IMR-90 (cell line): ENCODE measurements around the genes RRAS, IZUMO2 and ACP4.

- RRBS: no CpG with 5 or more reads among the region's 6 CpGs
CAGE:
- cytosol, long polyA plus RNA: no peak
- long polyA plus RNA: no peak
- nucleus, long polyA plus RNA: no peak
These were observed 10.6 kb downstream of the RRAS start for GRCh38 chr19:49629298-49629792.

- RRBS: 2% methylated on average over 25 of the region's 77 CpGs
CAGE:
- cytosol, long polyA plus RNA: start-site peak on the minus strand at chr19:49640007-49640204, 1,171 and 2,180 reads in 2 replicates
- long polyA plus RNA: start-site peak on the minus strand at chr19:49640008-49640204, 886 and 1,250 reads in 2 replicates
- nucleus, long polyA plus RNA: start-site peak on the minus strand at chr19:49640095-49640204, 564 and 680 reads in 2 replicates
These were observed at the start of gene RRAS for GRCh38 chr19:49639831-49641043. Gene RRAS (minus strand): TSS chr19:49640143.

- RRBS: no CpG with 5 or more reads among the region's 9 CpGs
CAGE:
- cytosol, long polyA plus RNA: no peak
- long polyA plus RNA: no peak
- nucleus, long polyA plus RNA: no peak
These were observed 1.3 kb downstream of the AP2A1 start for GRCh38 chr19:49768100-49768570.

GRCh38 chr19:49771648-49772143 is 4.9 kb downstream of the AP2A1 start:
- RRBS: no CpG with 5 or more reads among the region's 13 CpGs
CAGE:
- cytosol, long polyA plus RNA: no peak
- long polyA plus RNA: no peak
- nucleus, long polyA plus RNA: no peak

GRCh38 chr19:49819991-49820719 is 2.1 kb downstream of the MED25 start:
- RRBS: no CpG with 5 or more reads among the region's 10 CpGs
CAGE:
- cytosol, long polyA plus RNA: no peak
- long polyA plus RNA: no peak
- nucleus, long polyA plus RNA: no peak

DNA sequence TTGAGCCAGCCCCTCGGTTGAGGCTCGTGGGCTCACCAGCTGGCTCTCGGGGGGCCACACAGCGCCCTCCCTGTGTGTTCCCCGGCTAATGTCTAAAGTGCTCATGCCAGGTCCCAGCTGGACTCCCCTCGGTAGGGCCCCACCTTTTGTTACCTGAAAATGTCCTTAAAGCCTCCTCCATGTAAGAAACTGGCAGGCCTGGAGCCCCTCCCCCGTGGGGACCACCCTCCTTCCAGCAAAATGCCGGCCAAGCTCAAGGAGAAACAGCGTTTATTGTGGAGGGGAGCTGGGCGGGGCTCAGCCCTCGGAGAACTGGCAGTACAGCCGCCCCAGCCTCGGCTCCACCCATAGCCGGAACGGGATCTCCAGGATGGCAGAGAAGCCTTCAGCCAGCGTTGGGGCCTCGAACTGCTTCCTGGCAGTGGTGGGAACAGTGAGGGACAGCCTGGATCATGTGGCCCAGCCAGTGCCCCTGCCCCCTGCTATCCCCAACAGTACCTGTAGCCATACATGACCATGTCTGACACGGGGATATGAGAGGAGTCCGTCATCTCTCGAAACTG is 6.3 kb downstream of the PNKP start:
- RRBS: 52% methylated on average over 3 of the region's 20 CpGs
CAGE:
- cytosol, long polyA plus RNA: no peak
- long polyA plus RNA: no peak
- nucleus, long polyA plus RNA: no peak

DNA sequence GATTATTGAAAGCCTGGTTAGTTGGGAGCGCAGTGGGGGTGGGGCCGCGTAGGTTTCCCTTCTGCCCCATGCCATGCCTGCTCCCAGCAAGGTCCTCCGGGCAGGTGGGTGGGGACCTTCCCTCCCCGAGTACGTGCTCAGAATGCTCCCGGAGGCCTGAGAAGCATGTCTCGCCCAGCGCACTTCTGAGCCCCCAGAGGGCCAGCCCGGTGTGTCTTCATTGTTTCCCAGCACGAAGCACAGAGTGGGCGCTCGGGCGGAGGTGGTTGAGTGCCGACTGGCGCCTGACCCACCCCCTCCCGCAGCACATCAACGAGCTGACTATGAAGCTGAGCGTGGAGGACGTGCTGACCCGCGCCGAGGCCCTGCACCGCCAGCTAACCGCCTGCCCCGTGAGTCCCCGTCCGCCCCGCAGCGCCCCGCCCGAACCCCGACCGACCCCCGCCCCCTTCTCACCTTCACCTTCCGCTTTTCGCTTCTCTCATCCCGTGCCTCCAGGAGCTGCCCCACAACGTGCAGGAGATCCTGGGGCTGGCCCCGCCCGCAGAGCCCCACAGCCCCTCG is 8.7 kb downstream of the IL4I1 start:
- RRBS: 58% methylated on average over 7 of the region's 42 CpGs
CAGE:
- cytosol, long polyA plus RNA: no peak
- long polyA plus RNA: no peak
- nucleus, long polyA plus RNA: no peak

DNA sequence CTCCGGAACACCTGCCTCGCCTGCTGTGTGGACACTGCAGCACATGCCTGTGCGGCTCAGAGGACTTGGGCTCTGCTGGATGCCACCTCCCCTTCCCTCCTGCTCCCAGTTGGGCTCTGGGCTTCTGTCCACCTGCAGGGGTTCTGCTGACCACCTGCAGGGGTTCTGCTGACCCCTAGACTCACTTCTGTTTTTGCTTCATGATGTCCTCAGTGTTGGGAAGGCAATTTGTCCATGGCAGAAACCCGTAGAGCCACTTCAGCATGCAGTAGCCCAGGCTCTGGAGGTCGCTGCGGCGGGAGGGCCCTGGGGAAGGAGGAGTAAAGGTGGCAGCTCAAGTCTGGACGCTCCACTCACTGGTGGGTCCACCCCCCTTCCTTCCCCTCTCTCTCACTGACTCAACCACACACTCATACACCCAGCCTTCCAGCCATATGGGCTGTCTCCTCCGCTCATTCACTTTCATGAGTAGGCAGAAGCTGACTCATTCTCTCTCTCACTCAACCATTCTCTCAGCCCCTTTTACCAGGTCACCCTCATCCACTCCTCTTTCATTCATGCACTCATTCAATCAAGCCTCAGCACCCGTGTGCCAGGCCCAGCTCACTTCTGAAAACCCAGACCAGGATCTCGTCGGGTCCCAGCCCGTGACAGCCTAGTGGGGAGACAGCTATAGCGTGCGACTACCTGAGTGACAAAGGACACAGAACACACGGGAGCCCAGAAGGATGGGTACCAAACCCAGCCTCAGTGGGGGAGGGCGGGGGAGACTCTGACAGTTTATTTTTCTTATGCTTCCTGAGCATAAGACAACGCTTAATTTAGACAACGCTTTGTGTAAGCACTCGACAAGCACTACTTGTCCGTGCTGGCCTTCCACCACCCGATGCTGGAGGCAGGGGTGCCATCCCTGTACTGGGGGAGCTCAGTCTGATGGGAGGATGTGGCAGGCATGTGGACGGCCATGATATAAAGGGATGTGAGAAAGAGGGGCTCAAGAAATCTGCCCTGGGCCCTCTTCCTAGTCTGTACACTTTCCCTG is 27.5 kb upstream of the SIGLEC11 start:
- RRBS: no CpG with 5 or more reads among the region's 23 CpGs
CAGE:
- cytosol, long polyA plus RNA: no peak
- long polyA plus RNA: no peak
- nucleus, long polyA plus RNA: no peak

DNA sequence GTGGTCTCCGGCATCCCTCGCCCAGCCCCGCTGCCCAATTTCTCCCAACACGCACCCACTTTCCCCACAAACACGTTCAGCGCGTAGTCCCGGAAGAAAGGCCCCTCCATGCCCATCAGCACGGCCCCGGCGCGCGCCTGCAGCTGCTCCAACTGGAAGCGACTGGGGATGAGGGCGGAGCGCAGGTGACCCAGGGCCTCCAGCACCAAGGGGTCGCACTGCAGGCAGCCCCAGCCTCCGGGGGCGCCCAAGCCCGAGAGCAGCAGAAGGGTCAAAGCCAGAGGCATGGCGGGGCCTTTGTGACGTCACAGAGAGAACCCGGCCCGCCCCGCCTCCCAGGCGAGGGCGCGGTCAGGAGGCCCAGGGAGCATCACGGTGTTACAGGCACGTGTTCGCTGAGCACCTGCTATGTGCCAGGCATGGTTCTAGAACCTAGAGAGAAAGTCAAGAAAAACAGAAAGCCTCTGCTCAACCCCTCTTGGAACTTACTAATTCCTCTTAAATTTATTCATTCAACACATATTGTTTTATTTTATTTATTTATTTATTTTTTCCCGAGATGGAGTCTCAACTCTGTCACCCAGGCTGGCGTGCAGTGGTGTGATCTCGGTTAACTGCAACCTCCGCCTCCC is at the start of gene IZUMO2:
IZUMO2 (minus strand) TSS at position 374 of the 632 bp plus-strand sequence.
- RRBS: 25% methylated on average over 20 of the region's 35 CpGs
CAGE:
- cytosol, long polyA plus RNA: no peak
- long polyA plus RNA: no peak
- nucleus, long polyA plus RNA: no peak

- RRBS: no CpG with 5 or more reads among the region's 21 CpGs
CAGE:
- cytosol, long polyA plus RNA: no peak
- long polyA plus RNA: no peak
- nucleus, long polyA plus RNA: no peak
These were observed 4.3 kb upstream of the IZUMO2 start for GRCh38 chr19:50167209-50167879.

- RRBS: 12% methylated on average over 6 of the region's 26 CpGs
CAGE:
- cytosol, long polyA plus RNA: no peak
- long polyA plus RNA: no peak
- nucleus, long polyA plus RNA: no peak
These were observed 62.3 kb downstream of the KCNC3 start for GRCh38 chr19:50266732-50267479.

GRCh38 chr19:50313946-50314829 is 15.0 kb downstream of the KCNC3 start:
- RRBS: under 1% methylated on average over 5 of the region's 25 CpGs
CAGE:
- cytosol, long polyA plus RNA: no peak
- long polyA plus RNA: no peak
- nucleus, long polyA plus RNA: no peak

- RRBS: no CpG with 5 or more reads among the region's 3 CpGs
CAGE:
- cytosol, long polyA plus RNA: no peak
- long polyA plus RNA: no peak
- nucleus, long polyA plus RNA: no peak
These were observed 11.8 kb upstream of the KCNC3 start for GRCh38 chr19:50341029-50341272.

GRCh38 chr19:50497940-50498515 is 13.0 kb downstream of the JOSD2 start:
- RRBS: no CpG with 5 or more reads among the region's 2 CpGs
CAGE:
- cytosol, long polyA plus RNA: no peak
- long polyA plus RNA: no peak
- nucleus, long polyA plus RNA: no peak

DNA sequence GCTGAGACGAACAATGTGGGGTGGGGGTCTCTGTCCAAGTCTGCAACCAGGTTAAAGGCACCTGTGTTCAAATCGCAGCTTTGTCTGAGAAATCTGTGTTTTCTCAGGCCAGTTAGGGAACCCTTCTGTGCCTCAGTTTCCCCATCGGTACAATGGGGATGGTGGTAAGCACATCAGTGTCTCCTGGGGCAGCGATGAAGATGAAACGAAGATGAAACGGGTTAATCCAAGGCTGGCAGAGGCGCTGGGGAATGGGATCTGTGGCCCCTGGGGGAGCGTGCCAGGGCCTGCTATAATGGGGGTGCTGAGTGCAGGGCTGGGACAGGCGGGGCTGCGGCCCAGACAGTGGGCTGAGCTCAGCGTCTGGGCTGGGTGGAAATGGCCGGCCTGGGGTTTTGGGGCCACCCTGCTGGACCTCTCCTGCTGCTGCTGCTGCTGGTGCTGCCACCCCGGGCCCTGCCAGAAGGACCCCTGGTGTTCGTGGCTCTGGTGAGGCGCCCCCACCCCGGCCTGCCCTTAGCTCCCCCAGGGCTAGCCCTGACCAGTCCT is at the start of gene ACP4:
ACP4 (plus strand) TSS at position 379 of the 549 bp plus-strand sequence.
- RRBS: 75% methylated on average over 5 of the region's 16 CpGs
CAGE:
- cytosol, long polyA plus RNA: no peak
- long polyA plus RNA: no peak
- nucleus, long polyA plus RNA: no peak

- RRBS: no CpG with 5 or more reads among the region's 13 CpGs
CAGE:
- cytosol, long polyA plus RNA: no peak
- long polyA plus RNA: no peak
- nucleus, long polyA plus RNA: no peak
These were observed 3.1 kb downstream of the ACP4 start for GRCh38 chr19:50793285-50793845.

- RRBS: 3% methylated on average over 11 of the region's 38 CpGs
CAGE:
- cytosol, long polyA plus RNA: no peak
- long polyA plus RNA: no peak
- nucleus, long polyA plus RNA: no peak
These were observed 5.1 kb downstream of the KLK1 start for GRCh38 chr19:50818221-50819245.

DNA sequence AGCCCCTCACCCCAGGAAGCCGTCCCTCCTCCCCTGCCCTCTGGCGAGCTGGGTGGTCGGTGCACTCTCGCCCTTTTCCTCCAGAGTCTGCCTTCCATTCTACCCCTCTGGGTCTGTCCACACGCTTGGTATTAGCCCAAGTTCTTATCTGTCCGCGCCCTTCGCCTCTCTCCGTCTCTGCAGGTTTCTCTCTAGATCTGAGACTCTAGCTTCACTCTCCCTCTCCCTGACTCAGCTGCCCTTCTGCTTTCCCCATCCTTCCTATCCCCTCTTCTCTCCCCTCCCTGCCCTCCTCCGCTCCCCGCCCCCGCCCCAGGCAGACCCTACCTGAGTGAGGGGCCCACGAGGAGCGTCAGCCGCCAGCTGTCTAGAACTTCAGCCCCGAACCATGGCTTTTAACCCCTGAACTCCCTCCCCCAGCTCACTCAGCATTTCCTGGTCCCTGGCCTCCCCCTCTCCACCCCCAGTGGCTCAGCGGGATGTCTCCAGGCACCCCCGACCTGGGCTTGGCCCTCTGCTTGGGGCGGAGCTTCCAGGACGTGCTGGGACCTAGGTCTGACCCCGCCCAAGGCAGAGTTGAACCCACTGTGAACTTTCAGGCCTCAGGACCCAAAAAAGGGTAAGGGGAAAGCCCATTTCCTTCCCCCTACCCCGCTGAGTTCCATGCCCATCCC is 556 bp upstream of the KLK13 start:
- RRBS: no CpG with 5 or more reads among the region's 22 CpGs
CAGE:
- cytosol, long polyA plus RNA: no peak
- long polyA plus RNA: no peak
- nucleus, long polyA plus RNA: no peak

DNA sequence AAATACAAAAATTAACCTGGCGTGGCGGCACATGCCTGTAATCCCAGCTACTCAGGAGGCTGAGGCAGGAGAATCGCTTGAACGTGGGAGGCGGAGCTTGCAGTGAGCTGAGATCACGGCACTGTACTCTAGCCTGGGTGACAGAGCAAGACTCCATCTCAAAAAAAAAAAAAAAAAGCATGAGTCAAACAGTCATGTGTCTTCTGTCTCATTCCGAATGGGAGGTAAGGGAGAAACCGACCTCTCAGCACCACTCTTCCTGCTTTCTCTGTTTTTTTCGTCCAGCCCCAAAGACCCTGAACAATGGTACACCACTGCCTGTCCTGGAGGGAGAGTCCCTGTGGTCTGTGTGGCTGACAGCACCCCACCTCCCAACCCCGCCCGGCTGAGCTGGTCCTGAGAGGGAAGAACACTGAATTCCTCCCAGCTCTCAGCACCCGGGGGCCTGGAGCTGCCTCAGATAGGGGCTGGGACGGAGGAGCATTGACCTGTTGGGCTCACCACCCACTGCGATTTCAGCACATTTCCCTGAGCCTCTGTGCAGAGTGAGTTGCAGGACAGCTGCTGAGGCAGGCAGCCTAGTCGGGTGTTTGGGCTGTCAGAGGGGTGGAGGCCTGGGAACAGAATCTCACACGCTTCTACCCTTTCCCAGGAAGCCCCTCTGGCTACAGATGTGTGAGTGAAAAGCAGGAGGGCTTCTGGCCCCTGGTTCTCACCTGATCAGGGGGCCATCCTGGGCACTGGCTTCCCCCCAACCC is 2.1 kb upstream of the SIGLEC9 start:
- RRBS: no CpG with 5 or more reads among the region's 16 CpGs
CAGE:
- cytosol, long polyA plus RNA: no peak
- long polyA plus RNA: no peak
- nucleus, long polyA plus RNA: no peak

DNA sequence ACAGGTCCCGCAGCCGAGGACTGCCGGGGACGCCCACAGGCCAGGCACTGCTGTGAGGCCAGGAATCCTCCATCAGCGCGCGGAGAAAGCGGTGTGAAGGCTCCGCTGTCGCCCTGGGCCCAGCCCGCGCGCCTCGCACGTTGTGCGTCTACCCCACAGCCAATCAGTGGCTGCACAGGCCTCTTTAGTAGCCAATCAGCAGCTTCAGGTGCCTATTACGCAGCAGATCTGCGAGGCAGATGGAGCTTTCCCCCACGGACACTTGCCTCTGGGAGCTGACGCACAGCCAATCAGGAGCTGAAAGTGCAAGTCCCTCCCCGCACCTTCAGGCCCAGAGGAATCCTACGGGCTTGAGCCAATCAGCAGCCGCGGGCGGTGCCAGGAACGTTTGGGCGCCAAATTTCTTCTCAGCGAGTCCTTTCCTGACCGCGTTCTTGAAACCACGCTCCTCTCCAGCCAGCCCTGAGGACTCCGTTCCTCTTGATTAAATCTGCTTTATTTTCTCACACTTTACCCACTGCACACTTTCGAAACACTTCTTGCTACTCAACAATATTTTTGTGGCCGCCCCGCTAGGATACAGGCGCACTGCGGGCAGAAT is 39.8 kb downstream of the SIGLEC7 start:
- RRBS: no CpG with 5 or more reads among the region's 37 CpGs
CAGE:
- cytosol, long polyA plus RNA: no peak
- long polyA plus RNA: no peak
- nucleus, long polyA plus RNA: no peak